Fibroblast of villous mesenchyme (primary cell): Measurements from ENCODE around the genes MPPE1 and IMPA2.

DNA sequence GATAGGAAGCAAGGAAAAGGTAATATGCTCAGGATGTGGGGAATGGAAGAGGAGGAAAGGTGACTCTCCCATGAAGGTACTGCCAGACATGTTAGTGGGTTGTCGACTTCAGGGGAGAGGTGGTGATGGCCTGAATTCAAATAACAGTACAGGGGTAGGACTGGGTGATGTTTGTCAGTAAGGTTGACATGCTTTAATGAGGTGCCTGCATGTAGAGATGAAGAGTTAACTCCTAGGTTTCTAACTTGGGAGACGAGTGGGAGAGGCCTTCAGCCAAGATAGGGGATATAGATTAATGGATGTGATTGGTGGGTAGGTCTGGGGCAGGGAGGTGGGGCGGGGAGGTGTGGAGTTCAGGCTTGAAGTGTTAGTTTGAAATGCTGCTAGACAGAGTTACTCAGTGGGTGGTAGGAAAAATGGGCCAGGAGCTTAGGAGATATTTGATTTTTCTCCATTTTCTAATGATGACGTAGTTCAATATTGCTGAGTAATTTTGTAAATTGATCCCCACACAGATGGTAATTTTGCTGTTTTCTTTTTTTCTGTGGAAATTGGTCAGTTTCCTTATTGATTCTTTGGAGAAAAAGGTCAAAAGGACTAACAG, 2.7 kb downstream of the NAPG start:
- CAGE, long polyA plus RNA: no peak

DNA sequence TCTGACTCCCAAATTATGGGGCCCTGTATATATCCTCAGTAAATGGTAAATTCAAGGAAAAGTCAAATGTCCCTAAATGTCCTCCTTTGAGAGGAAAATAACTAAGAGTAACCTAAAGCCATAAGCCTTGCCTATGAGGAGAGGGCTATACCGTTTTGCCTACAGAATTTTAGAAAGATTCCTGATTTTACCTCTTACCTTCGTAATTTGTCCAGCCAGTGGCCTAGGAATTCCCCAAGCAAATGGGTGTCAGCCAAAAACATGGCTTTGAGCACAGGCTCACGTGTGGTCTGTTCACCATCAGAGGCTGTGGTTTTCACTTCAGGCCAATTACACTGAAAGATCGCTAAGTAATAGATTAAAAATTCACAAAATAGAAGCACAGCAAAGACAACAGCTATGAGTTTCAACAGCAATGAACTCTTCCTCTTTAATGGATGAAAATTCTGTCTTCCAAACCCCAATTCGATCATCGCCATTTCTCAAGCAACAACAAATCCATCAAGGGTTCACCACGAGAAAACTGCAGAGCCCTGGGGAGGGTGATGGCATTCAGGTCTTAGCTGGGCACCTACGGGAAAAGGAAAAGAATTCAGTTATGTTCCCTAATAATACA, 11.2 kb downstream of the MPPE1 start:
- CAGE, long polyA plus RNA: no peak

GRCh38 chr18:11908117-11909234, at the start of gene MPPE1:
Gene MPPE1, minus strand, starts transcription at chr18:11908317.
- CAGE, long polyA plus RNA: no peak

DNA sequence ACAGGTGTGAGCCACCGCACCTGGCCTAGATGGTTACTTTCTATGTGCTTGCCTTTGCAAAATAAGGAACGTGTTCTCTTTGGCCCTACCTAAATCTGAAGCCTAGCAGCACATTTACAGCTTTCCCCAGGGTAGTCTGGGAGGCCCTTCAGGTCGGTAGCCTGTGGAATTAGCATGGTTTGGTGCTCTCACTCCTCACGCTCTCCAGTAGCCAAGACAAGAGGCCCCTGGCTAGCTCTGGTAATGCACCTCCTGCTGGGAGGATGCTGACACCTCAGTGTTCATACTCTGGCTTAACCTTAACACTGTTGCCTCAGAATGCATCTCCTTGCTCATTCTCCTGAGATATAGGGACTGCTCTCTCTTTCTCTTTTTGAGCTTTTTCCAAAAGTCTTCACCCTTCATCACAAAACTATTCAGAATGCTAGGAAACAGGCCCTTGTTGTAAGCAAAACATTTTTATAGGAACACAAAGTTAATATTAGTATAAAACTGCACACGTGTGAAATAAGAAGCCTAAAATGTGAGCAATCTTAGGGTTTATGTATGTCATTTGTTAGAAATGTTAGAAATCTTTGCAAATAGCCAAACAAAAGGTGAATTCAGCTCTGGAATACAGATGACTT, 17.3 kb upstream of the IMPA2 start:
- CAGE, long polyA plus RNA: no peak

DNA sequence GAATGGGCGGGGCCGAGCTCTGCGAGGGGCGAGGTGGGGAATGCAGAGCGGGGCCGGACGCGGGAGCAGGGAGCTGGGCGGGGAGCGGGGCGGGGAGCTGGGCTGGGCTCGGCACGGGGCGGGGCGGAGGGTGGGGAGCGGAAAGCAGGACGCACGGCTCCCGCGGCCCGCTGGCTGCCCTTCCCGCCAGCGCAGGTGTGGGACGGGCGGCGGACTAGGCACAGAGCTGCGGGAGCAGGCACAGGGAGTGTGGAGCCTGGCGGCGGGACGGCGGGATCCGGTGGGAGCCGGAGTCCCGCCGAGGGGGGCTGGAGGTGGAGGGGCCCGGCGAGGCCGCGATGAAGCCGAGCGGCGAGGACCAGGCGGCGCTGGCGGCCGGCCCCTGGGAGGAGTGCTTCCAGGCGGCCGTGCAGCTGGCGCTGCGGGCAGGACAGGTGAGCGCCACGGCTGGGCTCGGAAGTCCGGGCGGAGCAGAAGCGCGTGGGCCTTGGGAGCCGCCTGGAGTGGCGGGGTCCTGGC, at the start of gene IMPA2:
Gene IMPA2, plus strand, starts transcription at position 176 of the 519 bp plus-strand sequence.
- CAGE, long polyA plus RNA: no peak

GRCh38 chr18:11995491-11996167, 14.3 kb downstream of the IMPA2 start:
- CAGE, long polyA plus RNA: no peak

DNA sequence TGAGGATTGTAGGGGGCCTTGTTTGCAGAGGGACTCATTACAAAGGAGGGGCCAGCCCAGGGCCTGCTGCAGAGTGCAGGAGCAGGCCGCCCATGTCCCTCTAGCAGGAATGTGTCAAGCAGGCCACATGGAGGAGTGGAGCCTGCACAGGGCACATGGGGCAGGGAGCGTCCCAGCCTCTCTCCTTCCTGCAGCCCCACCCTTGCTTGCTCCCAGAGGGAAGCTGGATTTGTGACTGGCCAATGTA, 27.5 kb downstream of the IMPA2 start:
- CAGE, long polyA plus RNA: no peak

- CAGE, long polyA plus RNA: no peak
Observed at GRCh38 chr18:12038607-12039579, 54.8 kb upstream of the ANKRD62 start.

- CAGE, long polyA plus RNA: no peak
Observed at GRCh38 chr18:12306218-12306740, 1.8 kb upstream of the TUBB6 start.

DNA sequence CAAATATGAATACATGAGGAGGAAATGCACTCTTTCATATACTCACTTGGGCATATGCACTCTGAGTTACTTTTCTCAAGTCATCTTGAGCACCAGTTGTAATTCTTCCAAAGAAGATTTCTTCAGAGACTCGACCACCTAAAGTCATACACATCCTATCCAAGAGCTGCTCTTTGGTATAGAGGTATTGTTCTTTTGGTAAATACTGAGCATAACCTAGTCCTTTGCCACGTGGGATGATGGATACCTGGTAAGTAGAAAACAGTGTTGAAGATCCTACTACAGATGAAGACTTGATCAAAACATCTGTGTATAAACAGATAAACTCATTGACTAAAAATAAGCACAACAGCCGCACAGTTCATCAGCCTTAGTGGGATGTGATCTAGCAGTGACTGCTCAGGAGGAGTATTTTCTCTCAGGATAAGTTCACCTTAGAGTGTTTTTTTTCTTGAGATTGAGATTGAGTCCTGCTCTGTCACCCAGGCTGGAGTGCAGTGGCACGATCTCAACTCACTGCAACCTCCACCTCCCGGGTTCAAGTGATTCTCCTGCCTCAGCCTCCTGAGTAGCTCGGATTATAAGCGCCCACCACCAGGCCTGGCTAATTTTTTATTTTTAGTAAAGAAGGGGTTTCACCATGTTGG, 32.2 kb downstream of the TUBB6 start:
- CAGE, long polyA plus RNA: no peak

- CAGE, long polyA plus RNA: no peak
Observed at GRCh38 chr18:12362532-12363291, 14.3 kb downstream of the AFG3L2 start.

GRCh38 chr18:12597724-12598324, 60.1 kb downstream of the SPIRE1 start:
- CAGE, long polyA plus RNA: no peak

- CAGE, long polyA plus RNA: no peak
Observed at GRCh38 chr18:12612601-12613282, 45.2 kb downstream of the SPIRE1 start.

- CAGE, long polyA plus RNA: no peak
Observed at GRCh38 chr18:12652909-12653380, 5.0 kb downstream of the SPIRE1 start.

- CAGE, long polyA plus RNA: no peak
Observed at GRCh38 chr18:12839063-12840010, 44.7 kb downstream of the PTPN2 start.

DNA sequence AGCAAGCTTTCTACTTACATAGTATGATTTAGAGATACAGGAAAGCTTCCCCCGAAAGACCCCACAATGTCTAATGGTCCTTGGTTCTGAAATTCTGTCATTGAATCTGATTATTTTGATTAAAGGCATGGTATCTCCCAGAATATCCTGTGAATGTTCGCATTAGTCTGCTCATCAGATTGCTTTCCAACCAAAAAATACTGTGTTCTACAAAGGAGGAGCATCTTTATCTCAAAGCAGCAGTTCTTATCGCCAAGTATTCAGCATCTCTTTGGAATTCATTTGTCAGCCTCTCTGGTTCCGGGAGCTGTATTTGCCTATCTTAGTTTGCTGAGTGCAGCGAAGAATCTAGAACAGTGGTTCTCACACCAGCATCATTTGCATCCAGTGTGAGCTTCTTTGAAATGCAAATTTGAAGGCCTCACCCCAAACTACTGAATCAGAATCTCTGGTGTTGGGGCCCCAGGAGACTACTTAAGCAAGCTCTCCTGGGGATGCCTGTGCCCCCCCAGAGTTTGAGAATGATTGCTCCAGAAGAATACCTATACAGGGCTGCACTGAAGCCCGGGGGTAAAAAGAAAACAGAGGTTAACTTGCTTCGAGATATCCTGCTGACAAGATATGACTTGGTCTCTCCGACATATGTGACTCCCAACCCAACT, 1.4 kb upstream of the PTPN2 start:
- CAGE, long polyA plus RNA: no peak

GRCh38 chr18:13137084-13137857, 81.3 kb upstream of the LDLRAD4 start:
- CAGE, long polyA plus RNA: no peak

- CAGE, long polyA plus RNA: no peak
Observed at GRCh38 chr18:13165542-13166439, 52.8 kb upstream of the LDLRAD4 start.

DNA sequence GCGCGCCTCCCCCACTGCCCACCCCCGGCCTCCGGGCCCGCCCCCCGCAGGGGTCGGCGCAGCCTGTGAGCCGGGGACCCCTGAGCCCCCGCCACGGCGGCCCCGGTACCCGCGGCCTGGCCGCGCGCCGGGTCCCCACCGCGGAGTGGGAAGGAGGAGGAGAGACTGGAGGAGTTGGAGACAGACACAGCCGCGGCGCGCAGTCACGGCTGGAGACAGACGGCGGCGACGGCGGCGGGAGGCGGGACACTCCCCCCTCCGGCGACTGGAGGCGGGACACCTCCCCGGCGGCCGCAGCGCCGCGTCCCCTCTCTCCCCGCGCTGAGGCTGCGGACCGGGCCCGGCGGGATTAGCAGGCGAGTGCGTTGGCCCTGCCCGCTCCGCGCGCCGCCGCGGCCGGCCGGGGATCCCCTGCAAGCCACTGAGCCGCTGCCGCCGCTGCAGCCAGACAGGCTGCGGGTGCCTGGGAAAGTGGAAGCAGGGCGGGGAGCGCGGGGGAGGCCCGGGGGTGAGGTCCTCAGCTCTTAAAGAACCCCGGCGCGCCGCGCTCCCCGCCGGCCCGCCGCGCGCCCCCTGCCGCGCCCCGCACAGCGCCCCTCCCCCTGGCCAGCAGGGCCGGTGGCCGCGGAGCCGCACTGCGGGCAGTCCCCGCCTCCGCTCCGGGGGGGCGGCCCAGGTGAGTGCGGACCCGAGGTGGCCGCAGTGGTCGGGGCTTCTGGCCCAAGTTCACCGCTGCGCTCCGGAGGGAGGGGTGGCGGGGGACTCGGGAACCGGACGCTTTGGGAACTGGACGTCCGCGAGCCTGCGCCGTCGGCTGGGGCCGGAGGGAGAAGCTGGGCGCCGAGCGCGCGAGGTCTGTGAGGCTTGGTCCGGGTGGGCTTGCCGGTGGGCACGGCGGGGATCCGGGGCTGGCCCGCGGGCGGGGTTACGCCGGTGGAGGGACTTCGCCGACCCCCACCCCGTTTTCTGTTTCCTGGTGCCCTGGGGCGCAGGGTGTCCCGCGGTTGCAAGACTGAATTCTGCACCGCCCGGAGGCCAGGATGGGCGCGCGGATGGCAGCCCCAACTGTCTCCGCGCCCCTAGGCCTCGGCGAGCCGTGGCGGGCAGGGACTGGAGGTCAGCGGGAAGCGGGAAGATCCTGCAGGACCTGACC, 765 bp upstream of the LDLRAD4 start:
- CAGE, long polyA plus RNA: no peak

GRCh38 chr18:13271261-13272021, 52.9 kb downstream of the LDLRAD4 start:
- CAGE, long polyA plus RNA: no peak